Ascending aorta (tissue), 1 donor: ENCODE measurements around the genes CD36, SLC25A40 and STEAP1.

- PRO-cap, result no peak
Observed at GRCh38 chr7:80638031-80639029, at the start of gene CD36. CD36 (plus strand) TSS chr7:80638642.

DNA sequence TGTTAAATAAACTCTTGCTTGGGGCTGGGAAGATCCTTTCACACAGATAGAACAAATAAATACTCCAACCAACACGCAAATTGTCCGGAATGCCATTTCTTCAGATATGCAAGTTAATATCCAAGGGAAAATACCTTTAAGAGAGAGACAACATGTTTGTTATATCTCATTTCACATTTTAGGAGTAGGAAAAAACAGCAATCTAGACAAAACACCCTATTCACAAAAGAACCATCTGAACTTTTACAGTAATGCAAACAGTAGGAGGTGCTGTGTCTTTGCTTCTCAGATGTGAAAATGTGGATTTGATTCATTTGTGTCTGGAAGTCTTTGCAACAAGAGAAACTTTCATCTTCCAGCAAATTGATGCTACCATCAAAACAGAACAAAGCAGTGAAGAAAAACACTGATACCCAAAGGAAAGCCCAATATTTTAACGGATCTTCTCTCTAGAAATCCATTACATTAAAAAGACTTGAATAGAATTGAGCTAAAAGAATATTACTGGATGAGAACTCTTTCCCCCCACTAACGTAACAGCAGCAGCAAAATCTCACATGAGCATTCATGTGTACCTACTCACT is 2.1 kb downstream of the SEMA3C start:
- PRO-cap, result no peak

DNA sequence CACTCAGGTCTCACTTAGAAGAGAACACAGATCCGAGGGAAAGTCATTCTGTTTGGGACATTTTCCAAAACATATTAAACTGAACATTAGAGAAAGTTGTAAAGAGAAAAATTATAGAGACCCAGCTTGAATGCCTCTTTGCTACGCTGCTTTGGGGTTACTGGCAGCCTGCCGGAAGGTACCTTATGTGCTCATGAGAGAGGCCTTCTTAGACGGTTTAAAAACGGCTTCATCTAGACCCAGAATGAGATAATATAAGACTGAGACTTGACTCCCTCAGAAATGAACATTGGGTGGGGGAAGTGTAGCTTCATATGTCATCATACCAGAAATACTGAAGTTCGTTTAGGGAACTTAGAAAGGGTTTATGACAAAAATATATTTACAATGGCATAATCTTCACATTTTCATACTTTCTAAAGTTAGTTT is 40.5 kb upstream of the HGF start:
- PRO-cap, result no peak

GRCh38 chr7:82507985-82508588 is 64.5 kb upstream of the CACNA2D1 start:
- PRO-cap, result no peak

- PRO-cap, result no peak
Observed at GRCh38 chr7:83643666-83643943, 5.3 kb downstream of the SEMA3E start.

- PRO-cap, result no peak
Observed at GRCh38 chr7:84092156-84092610, 102.4 kb downstream of the SEMA3A start.

- PRO-cap, result no peak
Observed at GRCh38 chr7:84371868-84372418, 177.4 kb upstream of the SEMA3A start.

GRCh38 chr7:84492375-84493182 is 298.0 kb upstream of the SEMA3A start:
- PRO-cap, result no peak

DNA sequence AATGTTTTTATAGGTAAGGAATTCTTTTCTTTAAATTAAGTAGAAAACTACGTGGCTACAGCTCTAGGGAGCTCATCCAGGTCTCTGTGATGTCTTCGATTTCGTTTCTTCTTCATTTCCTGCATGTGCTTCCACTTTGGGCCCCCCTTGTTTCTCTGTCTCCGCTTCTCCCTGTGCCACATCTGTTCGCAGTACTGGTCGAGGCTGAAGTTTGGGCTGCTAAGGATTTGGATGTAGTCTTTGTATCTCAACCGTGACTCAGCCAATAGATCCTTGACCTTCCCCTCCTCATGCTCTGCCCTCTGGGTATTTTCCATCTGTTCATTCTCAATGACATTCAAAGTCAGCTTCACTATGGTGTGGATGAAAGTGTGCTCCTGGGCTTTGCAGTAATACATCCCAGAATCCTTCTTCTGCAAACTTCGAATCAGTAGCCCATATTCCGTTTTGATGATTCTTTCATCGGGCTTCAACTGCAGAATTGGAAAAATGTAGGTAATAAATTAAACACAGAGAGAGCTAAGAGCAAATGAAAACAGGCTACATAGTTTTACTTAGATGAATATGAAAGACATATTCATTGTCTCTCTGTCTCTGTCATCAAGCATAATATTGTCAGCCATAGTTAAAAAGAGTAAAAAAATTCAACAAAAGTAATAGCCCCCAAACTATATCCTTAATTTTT is 187.3 kb downstream of the SEMA3D start:
- PRO-cap, result no peak

DNA sequence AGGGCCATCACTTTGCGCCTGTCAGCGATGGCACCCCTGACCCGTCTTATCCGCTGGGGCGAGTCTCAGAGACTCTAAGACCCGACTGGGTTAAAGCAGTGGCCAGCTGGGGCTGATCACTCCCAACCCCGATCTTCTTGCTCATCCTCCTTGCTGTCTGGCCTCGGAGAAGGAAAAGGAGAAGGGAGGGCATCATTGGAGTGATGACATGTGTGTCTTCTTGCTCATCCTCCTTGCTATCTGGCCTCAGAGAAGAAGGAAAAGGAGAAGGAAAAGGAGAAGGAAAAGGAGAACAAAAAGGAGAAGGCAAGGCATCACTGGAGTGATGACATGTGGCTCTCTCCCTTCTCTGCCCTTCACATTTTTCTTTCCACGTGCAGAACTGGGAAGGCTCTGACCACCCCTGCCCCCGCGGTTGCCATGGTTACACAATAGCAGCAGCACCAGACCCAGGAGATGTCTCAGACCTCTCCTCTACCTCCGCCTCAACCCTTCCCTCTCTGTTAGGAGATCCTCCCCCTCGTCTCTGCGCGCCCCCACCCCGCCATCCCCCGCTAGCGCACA is 2.0 kb downstream of the SEMA3D start:
- PRO-cap, result no peak

- PRO-cap, result no peak
Observed at GRCh38 chr7:86978524-86979232, 80.8 kb downstream of the ELAPOR2 start.

- PRO-cap, result no peak
Observed at GRCh38 chr7:87344528-87344766, 1.0 kb upstream of the CROT start.

DNA sequence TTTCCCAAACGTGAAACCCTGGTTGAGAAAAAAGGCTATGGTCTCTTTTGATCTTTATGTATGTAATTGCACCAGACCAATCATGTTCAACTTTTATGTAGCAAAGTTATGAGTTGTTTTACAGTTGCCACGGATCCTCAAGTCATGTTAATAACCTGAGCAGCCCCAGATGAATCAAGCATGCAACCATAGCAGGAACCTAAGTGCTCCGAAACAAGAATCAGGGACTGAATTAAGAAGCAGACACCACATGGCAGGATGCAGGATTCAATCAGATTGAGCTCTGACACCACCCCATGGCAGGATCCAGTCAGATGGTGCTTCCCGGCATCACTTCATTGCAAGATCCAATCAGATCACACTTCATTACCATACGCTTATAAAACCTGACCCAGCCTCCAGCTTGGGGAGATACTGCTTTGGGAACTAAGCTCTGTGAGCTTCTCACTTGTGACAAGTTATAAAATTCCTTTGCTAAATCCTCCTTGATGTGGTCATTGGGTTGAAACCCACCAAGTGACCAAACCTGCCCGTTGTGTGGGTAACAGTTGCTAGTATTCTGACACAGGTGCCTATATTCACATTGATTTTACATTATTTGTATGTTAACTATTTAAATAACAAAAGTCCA is 55.3 kb downstream of the ABCB4 start:
- PRO-cap, result no peak

DNA sequence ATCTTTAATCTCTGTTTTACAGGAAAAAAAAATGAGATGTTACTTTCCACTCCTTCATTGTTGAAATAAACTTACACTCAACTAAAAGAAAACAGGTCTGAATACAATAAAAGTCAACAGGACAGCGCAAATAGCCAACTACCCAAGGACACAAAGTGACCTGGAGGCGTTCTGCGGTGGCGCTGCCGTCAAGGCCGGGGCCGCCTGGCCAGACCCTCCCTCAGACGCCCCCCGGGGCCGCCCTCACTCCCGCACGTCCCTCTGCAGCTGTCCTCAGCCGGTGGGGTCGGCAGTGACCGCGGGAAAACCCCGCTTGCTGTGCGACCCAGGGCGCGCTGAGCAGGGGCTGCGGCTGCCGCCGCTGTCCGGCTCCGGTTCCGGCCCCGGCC is 547 bp downstream of the SLC25A40 start:
- PRO-cap, result no peak

- PRO-cap, result bidirectional peak, plus-strand start at chr7:87876493, minus-strand start at chr7:87876296
Observed at GRCh38 chr7:87876008-87876814, at the start of gene SLC25A40. SLC25A40 (minus strand) TSS chr7:87876360.

DNA sequence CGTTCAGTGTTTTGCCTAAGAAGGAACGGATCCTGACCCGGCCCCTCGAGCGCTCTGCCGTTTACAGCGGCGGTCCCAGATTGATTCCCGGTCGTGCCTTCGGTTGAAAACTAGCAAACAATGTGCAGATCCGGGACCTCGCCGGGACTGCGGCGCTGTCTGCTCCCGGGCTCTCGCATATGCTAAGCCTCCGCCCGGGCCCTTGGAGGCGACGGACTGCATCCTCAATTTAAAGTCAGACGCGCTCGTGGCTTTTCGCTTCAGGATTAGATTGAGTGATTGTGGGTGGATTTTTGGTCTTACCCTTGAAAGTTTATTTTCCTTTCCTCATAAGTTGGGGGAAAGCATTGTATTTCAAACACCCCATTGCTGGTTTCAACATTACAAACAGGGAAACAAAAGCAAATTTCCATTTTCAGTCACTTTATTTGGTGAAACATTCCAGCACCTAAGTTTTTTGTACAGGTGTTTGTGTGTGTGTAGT is 670 bp downstream of the DBF4 start:
- PRO-cap, result unidirectional peak, minus-strand start at position 181 of the sequence

- PRO-cap, result no peak
Observed at GRCh38 chr7:90154036-90155060, at the start of gene STEAP1. STEAP1 (plus strand) TSS chr7:90154469.

DNA sequence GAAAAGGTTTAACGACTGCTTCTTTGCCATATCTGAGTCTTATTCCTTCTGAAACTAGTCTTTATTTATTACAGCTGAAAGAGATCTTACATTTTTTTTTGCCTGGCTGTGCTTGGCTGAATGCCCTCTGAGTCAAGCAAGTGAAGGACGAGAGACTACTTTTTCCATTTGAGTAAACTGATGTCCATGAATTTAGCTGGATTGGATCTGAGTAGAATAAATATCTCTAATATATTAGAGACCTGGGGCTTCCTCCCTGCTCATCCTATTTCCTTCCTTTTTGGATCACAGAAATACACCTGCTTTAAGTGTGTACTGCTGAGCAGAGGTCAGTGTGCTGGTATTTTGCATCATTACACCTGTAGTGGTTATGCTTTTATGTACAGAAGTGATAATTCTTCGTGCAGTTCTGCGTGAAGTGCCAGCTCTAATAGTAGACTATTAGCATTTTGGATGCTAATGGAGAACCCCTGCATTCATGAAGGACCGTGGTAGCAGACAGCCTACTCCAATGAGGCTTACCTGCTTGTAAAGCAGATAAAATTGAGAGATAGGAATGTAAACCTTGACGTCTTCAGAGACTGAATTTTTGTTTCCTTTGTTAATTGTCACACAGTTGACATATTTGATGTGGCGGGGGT is 114.2 kb downstream of the CDK14 start:
- PRO-cap, result no peak

DNA sequence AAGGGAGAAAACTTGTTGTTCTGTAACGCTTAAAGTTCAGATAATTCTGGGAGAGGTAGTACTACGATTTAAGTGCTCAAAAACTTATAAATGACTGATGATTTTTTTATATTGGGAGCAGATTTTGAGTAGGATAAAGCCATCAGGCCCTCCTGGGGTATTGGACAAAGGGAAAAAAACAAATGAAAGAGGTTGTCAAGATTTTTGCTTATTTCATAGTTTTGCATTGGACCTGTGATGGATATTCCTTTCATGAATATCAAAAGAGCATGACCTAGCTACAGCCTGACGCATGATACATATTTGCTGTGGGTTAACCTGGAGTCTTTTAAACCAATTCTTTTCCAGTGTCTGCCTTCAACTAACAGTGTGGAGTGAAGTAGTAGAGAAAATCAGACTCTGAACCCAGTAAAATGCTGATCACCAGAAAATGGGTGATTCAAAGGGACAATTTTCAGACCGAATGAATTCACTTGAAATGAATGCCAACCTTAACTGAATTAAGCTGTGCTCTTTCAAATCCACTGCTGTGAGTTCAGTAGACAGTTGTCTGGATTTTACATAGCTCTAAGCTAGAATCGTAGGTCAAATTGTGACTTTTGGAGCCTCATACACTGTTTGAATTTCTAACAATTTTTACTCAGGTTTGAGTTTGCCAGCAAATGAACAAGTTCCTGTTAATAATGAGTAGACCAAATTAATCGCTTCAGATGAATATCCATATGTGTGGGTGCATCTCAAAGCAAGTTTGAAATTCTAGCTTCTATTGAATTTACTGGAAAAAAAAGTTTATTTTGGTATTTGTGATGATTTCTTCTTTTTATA is 123.0 kb downstream of the CDK14 start:
- PRO-cap, result no peak

GRCh38 chr7:90807516-90808292 is 211.6 kb downstream of the CDK14 start:
- PRO-cap, result no peak